NCI-H460 (cell line): Measurements from ENCODE around the gene GLRX3.

DNA sequence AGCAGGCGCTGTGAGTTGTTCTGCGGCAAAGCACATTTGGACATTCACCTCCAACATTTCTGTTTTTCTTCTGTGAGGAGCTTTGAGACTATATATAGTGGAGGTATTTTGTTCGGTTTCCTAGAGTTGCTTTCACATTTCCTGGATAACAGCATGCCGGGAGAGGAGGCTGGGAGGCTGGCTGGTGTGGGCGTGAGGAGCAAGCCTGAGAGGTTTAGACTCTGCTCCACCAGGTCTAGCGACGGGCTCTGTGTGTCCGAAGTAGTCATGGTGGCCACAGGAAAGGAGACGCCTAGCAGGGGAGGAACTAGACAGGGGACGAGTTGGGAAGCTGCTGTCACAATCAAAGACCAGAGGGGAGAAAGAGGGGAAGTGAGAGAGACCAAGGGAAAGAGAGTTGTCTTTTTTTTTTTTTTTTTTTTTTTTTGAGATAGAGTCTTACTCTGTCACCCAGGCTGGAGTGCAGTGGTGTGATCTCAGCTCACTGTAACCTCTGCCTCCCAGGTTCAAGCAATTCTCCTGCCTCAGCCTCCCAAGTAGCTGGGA is 19.6 kb downstream of the PTPRE start:
RAMPAGE:
- cytosol, long total RNA = no peak
- long total RNA = no peak
- nucleus, long total RNA = no peak

GRCh38 chr10:128064820-128065176 is 61.4 kb downstream of the MKI67 start:
RAMPAGE:
- cytosol, long total RNA = no peak
- long total RNA = no peak
- nucleus, long total RNA = no peak

DNA sequence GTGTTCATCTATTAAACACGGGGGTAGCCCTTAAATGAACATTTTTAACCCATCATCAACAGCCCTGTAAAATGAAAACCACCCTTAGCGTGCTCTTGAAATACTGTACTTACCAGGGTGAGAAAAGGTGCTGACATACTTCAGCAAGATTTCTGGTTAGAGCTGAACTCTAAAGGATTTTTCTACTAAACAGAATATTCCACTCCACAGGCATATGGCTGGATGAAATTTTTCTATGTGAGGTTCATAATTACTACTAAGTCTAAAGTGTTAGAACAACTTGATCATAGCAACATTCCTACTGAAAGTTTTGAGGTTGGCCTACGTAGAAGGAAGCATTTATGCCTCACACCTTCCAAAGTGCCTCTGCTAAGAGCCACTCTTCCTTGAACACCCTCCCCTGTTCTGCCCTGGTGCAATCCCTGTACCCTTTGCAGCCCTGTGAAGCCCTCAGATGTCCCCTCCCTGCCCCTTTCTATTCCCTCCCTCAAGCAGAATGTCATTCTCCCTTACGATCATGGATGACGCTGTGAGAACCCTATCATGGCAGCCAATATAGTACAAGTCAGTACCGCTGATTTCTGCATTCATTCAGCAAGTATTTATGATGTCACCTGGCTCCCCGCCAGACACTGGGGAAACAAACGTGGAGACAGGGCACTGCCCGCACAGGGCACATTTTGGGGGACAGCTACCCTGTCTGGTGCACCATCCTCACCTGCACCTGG is 28.7 kb downstream of the MKI67 start:
RAMPAGE:
- cytosol, long total RNA = no peak
- long total RNA = no peak
- nucleus, long total RNA = no peak

RAMPAGE:
- cytosol, long total RNA = no peak
- long total RNA = no peak
- nucleus, long total RNA = no peak
Measured at GRCh38 chr10:128103568-128104513, 22.4 kb downstream of the MKI67 start.

DNA sequence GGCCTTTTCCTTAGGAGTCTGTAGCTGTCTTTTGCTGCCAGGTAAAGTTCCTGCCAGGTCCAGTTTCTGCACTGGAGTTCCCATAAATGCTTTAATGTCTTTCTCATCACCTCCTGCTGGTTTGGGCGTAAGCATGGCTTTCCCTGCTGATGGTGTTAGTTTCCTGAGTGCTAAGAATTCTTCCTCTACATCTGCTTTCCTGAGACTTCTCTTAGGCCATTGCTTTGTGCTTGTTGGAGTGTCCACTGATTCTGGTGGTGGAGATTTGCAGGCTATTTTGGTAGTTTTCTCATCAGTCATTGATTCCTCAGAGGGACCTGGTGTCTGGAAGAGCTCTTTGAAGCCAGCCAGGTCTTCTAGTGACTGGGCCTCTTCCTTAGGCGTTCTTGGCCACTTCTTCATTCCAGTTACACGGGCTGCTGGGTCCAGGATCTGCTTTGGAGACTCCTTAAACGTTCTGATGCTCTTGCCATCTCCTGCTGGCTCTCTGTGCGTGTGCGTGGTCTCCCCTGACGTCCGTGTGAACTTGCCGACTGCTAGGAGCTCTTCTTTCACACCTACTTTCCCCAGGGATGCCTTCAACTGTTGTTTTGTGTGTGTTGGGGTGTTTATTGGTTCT is 17.9 kb downstream of the MKI67 start:
RAMPAGE:
- cytosol, long total RNA = no peak
- long total RNA = no peak
- nucleus, long total RNA = no peak

GRCh38 chr10:128149899-128150519 is 23.8 kb upstream of the MKI67 start:
RAMPAGE:
- cytosol, long total RNA = no peak
- long total RNA = no peak
- nucleus, long total RNA = no peak

DNA sequence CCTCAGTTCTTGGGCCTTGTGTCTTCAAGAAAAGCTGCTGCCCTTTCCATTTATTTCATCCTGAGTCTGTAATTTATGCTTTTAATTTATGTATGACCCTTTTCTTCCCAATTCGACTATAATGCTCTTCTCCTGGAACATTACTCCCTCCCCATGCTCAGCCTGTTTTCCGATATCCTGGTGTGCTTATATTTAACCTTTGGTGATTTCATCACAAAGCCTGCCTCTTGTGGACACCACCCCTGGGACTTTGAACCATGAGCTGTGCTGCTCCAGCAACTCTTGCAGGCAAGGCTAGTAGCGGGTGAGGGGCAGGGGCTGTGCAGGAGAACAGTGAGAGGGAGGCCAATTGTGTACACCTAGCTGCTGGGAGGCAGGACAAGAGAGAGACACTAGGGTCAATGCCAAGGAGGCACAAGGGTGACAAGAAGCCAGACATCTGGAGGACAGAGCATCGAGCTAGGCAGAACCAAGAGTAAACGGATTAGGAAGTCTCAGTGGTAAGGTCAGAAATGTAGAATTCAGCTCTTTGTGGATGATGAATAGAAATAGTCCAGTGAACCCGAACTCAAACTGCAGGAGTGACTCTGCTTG is 30.8 kb upstream of the MKI67 start:
RAMPAGE:
- cytosol, long total RNA = no peak
- long total RNA = no peak
- nucleus, long total RNA = no peak

DNA sequence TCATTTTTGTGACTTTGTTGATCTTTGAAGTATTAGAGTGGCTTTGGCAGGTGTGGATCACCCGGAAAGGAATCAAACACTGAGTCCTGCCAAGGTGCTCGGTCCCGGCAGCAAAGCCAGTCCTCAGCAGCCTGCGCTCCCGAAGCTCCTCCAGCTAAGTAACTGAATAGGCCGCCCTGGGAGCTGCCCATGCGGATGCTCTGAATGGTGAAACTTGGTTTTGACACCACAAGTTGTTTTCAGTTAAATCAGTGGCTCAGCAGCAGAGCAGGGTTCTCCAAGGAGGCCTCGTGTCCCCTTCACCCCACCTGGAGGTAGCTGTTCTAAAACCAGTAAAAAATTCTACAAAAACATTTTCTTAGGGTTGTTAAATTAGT is 3.5 kb downstream of the MGMT start:
RAMPAGE:
- cytosol, long total RNA = no peak
- long total RNA = no peak
- nucleus, long total RNA = no peak

GRCh38 chr10:129624246-129624946 is 157.4 kb downstream of the MGMT start:
RAMPAGE:
- cytosol, long total RNA = no peak
- long total RNA = no peak
- nucleus, long total RNA = no peak

DNA sequence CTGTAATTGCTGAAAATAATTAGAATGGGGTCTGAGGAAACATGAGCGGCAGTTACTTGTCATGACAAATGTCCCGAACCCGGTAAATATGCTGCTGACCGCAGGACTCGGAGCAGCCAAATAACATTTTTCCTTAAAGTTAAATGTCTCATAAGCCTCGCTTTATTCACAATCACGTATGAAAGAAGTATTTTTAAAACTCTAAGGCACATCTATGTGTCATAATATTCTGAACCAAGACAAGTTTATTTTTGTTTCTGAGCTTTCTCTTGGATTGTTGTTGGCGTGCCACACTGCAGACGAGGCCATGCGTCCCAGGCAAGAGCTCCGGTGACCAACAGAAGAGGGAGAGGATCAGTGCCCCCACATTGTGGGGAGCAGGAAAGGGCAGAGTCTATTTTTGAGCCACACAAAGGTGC is 17.7 kb downstream of the EBF3 start:
RAMPAGE:
- cytosol, long total RNA = no peak
- long total RNA = no peak
- nucleus, long total RNA = no peak

DNA sequence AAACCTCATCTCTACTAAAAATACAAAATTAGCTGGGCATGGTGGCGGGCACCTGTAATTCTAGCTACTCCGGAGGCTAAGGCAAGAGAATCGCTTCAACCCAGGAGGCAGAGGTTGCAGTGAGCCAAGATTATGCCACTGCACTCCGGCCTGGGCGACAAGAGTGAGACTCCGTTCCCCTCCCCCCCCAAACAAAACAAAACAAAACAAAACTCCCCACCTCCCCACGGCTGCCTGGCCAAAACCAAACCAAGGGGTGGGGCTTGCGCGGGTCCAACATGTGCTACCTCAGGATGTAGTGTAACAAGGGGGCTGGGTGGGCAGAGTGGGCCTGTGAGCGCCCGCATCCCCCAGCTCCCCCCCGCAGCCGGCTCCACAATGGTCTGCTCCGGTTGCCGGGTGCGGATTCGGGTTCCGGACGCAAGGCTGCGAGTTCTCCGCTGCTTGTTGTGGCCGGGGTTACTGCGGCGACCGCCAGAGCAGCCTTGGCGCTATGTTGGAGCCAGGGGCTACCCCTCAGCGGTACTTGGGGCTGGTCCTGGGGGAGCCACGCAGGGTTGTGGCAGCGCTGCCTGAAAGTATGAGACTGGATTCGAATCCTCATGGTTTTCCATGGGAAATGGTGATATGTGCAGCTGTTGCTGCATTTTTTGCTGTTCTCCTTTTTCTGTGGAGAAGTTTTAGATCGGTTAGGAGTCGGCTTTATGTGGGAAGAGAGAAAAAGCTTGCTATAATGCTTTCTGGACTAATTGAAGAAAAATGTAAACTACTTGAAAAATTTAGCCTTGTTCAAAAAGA is 4.9 kb downstream of the C10orf143 start:
RAMPAGE:
- cytosol, long total RNA = no peak
- long total RNA = no peak
- nucleus, long total RNA = no peak

RAMPAGE:
- cytosol, long total RNA = start-site peak on the plus strand at chr10:130136387-130136453, 2,515 and 3,079 reads in 2 replicates
- long total RNA = start-site peak on the plus strand at chr10:130136398-130136423, 1,195 and 4,085 reads in 2 replicates
- nucleus, long total RNA = start-site peak on the plus strand at chr10:130136398-130136415, 1,318 and 372 reads in 2 replicates
Measured at GRCh38 chr10:130136118-130137129, at the start of gene GLRX3. TSS of gene GLRX3 (plus strand) at chr10:130136391.

DNA sequence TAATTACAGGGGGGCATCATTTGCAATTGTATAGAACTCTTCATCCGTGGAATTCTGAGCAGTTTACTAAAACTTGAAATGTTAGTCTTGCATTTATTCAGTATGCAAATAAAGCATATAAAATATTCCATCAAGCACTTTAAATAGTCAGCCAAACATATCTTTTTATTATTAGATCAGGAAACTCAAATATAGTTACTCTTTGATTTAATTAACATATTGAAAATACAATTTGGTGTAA is 92.4 kb downstream of the GLRX3 start:
RAMPAGE:
- cytosol, long total RNA = no peak
- long total RNA = no peak
- nucleus, long total RNA = no peak

DNA sequence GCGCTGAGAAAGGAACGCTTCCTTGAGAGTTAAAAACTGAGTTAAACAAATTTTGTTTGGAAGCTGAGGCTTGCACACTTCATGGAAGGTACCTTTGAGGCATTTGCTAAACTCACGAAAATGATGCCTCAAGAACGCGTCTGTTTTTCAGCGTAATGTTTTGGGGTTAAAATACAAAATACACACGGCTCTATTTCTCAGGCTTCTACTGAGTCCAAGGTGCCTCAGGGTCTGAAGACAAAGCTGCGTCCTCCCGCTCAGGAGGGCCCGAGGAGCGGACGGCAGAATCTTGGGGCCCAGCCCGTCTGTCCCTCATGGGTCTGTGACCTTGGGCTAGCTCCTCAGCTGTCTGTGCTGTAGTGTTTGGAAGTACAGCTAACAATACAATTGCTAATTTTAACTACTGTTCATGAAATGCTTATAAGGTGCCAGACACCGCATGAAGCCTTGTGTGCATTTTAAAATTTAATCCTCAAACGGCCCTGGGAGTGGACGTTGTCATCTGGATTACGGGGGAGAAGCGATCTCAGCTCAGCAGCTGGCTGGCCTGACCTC is 357.2 kb downstream of the GLRX3 start:
RAMPAGE:
- cytosol, long total RNA = no peak
- long total RNA = no peak
- nucleus, long total RNA = no peak

RAMPAGE:
- cytosol, long total RNA = no peak
- long total RNA = no peak
- nucleus, long total RNA = no peak
Measured at GRCh38 chr10:131081197-131081796, 230.2 kb downstream of the TCERG1L start.

RAMPAGE:
- cytosol, long total RNA = no peak
- long total RNA = no peak
- nucleus, long total RNA = no peak
Measured at GRCh38 chr10:131734186-131734484, 166.7 kb upstream of the PPP2R2D start.

GRCh38 chr10:131911454-131912391 is 10.9 kb downstream of the PPP2R2D start:
RAMPAGE:
- cytosol, long total RNA = no peak
- long total RNA = no peak
- nucleus, long total RNA = no peak

DNA sequence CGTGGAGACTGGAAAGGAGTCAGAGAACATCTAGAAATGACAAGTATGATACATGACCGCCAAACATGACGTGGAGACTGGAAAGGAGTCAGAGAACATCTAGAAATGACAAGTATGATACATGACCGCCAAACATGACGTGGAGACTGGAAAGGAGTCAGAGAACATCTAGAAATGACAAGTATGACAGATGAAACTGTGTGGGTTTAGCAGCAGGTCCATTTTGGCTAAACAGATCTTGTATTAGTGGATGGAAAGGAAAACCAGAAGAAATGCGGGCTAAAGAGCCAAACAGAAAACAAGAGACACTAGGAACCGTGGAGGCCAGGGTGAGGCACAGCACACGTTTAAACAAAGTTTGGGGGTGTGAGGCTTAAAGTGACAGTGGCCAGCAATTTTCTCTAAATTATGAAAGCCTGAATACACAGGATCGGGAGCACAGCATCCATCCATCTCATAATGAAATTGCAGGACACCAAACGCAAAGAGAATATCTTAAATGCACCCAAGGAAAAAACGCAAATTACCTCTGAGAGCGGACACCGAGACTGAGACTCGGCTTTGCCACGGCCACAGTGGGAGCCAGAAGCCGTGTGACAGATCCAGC is 31.7 kb downstream of the BNIP3 start:
RAMPAGE:
- cytosol, long total RNA = no peak
- long total RNA = no peak
- nucleus, long total RNA = no peak

GRCh38 chr10:131979772-131980431 is 1.8 kb downstream of the BNIP3 start:
RAMPAGE:
- cytosol, long total RNA = no peak
- long total RNA = no peak
- nucleus, long total RNA = no peak

DNA sequence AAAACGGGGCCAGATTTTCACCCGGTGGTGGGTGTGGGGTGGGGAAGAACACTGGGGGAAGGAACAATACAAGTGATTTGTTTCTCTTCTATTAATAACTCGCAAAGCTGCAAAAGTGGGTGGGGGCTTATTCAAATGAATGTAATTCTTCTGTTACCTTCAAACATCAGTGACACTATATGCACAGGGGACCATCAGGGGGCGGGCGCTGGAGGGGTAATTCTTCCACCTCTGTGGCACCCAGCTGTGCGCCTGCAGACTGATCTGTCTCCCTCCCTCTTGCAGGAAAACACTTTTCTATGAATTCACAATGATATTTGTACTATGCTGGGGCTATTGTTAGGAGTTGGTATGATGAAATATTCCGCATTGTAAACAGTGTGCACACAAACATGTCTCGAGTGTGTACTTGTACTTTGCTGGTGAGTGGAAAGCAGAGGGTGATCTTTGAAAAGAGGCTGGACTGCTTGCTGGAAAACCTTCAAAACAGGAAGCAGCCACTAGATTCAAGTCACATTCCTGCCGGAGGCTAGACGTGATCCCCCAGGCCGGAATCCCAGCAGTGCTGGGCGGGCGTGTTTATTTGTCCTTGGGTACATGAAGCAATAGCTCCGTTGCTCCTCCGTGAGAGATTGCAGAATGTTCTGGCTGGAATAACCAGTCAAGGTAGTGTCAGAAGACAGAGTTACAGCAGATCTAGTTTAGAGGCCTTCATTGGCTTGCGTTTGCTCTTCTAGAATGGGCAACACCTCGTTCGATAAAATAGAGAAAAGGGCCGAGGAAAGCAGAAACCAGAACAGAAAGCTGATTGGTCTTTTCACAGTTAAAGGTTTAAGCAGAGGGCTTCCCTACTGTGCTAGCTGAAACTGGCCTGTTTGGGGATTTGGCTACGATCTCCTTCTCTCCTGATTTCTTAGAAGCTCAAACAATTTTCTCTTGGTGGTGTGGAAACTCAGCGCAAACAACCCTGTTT is 15.9 kb upstream of the BNIP3 start:
RAMPAGE:
- cytosol, long total RNA = no peak
- long total RNA = no peak
- nucleus, long total RNA = no peak